ENCODE measurements around a stretch of chr7.

GRCh38 chr7:135980613-135981238 is 3.6 kb upstream of the MTPN start:
- PRO-cap, 4 experiments = peak in 4 of 4 experiments; most common plus-strand start chr7:135980949 (in 2); most common minus-strand start chr7:135980768 (in 3)
- RAMPAGE, long total RNA, 4 experiments = start-site peak on the plus strand in 3 of 4 experiments, at chr7:135980927-135981019 at its widest, 36 to 49 reads per replicate

DNA sequence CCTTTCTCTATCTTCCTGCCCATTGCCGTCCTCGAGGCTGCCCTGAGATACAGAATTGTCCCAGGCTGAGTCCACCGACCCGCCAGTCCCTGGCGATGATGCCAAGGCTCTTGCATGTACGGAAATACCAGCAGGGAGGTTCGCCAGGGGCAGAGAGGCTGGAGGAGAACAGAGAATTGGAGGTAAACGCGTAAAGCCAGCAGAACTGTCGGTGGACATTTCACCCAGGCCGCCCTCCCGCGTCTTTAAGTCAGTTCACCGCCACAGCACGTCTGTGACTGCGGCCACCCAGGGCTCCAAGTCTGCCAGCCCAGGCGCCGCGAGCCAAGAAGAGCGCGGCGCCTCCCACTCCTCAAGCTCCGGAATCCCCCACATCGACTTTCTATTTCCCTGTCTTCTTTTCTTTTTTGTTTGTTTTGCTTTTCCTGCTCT is 2.1 kb downstream of the CHRM2 start:
- PRO-cap, 4 experiments = no peak in any of the 4 experiments
- RAMPAGE, long total RNA, 4 experiments = no peak in any of the 4 experiments

GRCh38 chr7:137661580-137662035 is 185.2 kb downstream of the DGKI start:
- PRO-cap, 4 experiments = no peak in any of the 4 experiments
- RAMPAGE, long total RNA, 4 experiments = no peak in any of the 4 experiments

- PRO-cap, 4 experiments = no peak in any of the 4 experiments
- RAMPAGE, long total RNA, 4 experiments = no peak in any of the 4 experiments
Observed at GRCh38 chr7:137942860-137943759, 58.8 kb downstream of the CREB3L2 start.

DNA sequence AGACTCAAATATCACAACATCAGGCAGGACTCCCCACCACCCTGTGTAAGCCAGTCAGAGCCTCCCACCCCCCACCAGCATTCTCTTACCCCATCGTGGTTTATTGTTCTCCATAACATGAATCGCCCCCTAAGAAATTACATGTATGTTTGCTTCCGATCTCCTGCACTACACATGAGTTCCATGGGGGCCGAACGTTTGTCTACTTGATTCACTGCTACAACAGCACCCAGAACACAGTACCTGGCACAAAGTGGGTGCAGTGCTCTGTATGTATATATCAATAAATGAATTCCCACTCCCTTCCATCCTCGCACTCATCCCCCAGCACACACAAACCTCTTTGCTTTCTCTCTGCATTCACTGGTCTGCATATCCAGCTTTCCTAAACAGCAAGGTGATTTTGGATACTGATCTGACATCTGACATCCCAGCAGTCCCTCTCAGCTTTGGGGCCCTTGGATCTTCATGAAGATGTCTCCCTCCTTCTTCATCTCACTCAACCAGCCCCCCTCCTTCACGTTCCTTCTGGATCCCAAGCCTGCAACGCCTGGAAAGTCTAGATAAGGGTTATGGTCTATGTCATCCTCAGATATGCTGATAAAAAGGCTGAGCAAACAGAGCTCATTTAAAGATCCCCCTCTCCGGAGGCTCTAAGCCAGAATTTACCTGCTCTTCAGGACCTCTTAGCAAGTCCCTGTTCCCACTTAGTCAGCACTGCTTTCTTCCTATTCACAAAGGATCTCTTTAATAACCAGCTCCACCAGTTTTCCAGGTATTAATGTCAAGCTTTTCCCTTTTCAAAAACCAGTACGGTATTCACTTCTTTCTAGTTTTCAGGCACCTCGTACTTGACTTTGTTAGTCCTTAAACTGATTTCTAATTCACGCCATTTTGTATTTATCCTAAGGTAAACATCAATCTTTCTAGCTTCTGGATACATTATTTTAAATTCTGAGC is 39.0 kb downstream of the CREB3L2 start:
- PRO-cap, 4 experiments = no peak in any of the 4 experiments
- RAMPAGE, long total RNA, 4 experiments = no peak in any of the 4 experiments

GRCh38 chr7:138125597-138125982 is 49.3 kb downstream of the AKR1D1 start:
- PRO-cap, 4 experiments = no peak in any of the 4 experiments
- RAMPAGE, long total RNA, 4 experiments = no peak in any of the 4 experiments

GRCh38 chr7:138170204-138170748 is 94.0 kb downstream of the AKR1D1 start:
- PRO-cap, 4 experiments = no peak in any of the 4 experiments
- RAMPAGE, long total RNA, 4 experiments = no peak in any of the 4 experiments

GRCh38 chr7:138313900-138314386 is 146.1 kb upstream of the TRIM24 start:
- PRO-cap, 4 experiments = no peak in any of the 4 experiments
- RAMPAGE, long total RNA, 4 experiments = no peak in any of the 4 experiments

GRCh38 chr7:138460846-138461819 is 1.1 kb downstream of the TRIM24 start:
- PRO-cap, 4 experiments = peak in 4 of 4 experiments; most common plus-strand start chr7:138461161 (in 3); most common minus-strand start chr7:138461169 (in 2)
- RAMPAGE, long total RNA, 4 experiments = no peak in any of the 4 experiments

DNA sequence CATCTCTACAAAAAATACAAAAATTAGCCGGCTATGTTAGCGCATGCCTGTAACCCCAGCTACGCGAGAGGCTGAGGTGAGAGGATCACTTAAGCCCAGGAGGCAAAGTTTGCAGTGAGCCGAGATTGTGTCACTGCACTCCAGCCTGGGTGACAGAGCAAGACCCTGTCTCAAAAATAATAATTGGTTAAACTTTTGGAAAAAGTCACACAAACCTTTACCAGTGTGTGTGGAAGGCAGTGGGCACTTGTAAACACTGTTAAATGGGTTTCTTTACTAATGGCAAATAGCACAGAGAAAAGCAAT is 117.8 kb downstream of the SVOPL start:
- PRO-cap, 4 experiments = no peak in any of the 4 experiments
- RAMPAGE, long total RNA, 4 experiments = no peak in any of the 4 experiments

- PRO-cap, 4 experiments = no peak in any of the 4 experiments
- RAMPAGE, long total RNA, 4 experiments = no peak in any of the 4 experiments
Observed at GRCh38 chr7:138727203-138727731, 26.1 kb upstream of the SVOPL start.

DNA sequence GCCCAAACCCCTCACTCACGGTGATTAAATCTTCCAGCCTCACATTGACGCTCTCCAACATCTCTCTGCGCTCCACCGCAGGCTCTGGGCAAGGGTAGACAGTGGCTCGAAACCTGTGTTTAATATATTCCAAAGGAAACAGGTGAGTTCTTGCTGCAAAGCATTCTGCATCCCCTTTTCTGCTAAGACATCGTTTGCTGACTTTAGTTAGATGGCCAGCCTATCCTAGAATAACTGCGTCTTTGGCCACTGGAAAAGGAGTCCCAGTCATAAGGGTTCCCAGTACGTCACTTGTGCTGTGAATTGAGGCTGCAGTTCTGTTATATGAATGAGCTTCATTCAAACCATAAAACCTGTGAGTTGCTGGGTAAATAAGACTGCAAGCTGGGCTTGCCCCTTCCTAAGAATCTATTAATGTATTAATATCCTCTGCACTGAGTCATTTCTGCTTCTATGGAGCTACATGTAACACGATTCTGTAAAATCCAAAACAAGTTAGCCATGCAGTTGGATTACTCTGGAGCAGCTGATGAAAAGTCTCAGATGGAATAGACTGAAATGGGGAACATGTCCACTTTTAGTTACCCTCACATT is 42.0 kb upstream of the TMEM213 start:
- PRO-cap, 4 experiments = no peak in any of the 4 experiments
- RAMPAGE, long total RNA, 4 experiments = no peak in any of the 4 experiments

DNA sequence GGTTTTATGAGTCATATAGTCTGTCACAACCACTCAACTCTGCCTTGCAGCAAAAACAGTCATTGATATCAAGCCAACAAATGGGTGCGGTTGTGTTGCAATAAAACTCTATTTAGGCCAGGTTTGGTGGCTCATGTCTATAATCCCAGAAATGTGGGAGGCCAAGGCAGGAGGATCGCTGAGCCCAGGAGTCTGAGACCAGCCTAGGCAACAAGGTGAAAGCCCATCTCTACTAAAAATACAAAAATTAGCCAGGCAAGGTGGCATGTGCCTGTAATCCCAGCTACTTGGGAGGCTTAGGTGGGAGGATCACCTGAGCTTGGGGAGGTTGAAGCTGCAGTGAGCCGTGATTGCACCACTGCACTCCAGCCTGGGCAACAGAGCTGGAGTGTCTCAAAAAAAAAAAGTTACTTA is 66.8 kb upstream of the ATP6V0A4 start:
- PRO-cap, 4 experiments = no peak in any of the 4 experiments
- RAMPAGE, long total RNA, 4 experiments = no peak in any of the 4 experiments

DNA sequence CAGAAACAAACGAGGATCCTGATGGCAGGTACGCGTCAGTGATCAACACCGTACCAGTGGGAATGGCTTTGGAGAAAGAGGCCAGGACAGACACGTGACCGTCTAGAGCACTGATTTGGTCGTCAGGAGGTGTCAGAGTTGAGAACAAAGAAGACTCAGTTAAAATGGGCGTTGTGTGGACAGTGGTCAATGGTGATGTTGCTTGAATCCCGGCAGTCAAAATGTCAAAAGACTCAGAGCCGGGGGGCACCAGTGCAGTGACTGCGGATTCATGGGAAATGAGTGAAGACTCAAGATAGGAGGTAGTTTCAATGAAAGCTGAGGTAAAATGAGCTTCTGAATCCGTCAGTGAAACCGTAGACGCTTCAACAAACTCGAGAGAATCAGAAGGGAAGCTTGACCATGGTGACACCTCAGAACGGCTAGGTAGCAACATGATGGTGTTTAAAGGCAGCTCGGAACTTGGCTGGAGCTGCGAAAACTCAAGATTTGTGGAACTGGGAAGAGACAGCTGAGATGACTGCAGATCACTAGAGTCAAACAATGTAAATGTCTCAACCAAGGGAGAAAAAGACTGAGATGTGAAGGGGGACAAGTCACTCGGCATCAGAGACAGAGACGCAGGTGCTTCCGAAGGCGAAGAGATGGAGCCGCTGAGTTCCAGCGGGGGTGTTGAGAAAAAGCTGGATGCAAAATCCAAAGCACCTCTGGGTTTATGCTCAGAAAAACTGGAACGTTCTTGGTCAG is 63.9 kb downstream of the KIAA1549 start:
- PRO-cap, 4 experiments = no peak in any of the 4 experiments
- RAMPAGE, long total RNA, 4 experiments = no peak in any of the 4 experiments

DNA sequence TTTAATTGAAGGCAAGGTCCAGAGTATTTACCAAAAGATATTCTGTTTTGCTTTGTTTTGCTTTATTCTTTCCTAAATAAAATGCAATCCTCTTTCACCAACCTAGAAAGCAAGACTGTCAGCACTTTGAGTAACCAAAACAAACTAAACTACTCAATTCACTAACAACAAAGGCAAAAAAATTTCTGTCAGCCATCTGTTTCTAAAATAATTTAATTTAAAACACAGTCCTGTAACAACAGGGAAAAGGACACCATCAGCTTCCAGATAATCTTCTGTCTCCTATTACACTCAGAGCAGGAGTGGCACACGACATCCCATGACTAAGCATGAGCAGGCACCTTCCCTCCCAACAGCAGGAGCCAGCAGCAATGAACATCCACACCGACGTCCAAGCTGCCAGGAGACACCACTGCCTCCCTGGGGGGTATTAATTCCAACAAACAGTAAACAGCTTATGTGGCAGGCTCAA is 45.8 kb downstream of the KIAA1549 start:
- PRO-cap, 4 experiments = no peak in any of the 4 experiments
- RAMPAGE, long total RNA, 4 experiments = no peak in any of the 4 experiments

DNA sequence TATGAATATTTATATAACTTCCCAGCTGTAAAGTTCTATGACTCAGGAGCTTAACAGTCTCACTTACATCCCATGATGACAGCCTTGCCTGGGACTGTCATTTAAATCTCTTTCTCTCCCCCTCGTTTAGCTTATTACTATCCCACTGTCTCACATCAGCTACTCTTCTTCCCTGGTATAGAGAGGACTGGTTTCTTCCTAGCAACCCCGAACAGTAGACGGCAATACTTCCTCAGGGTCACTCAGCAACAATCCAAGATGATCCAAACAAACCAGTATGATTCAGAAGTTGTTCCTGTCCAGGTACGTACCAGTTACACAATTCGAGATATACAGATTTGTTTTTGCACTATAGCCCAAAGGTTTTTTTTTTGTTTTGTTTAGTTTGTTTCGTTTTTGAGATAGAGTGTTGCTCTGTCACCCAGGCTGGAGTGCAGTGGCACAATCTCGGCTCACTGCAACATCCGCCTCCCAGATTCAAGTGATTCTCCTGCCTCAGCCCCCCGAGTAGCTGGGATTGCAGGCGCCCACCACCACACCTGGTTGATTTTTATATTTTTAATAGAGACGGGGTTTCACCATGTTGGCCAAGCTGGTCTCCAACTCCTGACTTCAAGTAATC is 22.6 kb downstream of the KIAA1549 start:
- PRO-cap, 4 experiments = no peak in any of the 4 experiments
- RAMPAGE, long total RNA, 4 experiments = no peak in any of the 4 experiments

- PRO-cap, 4 experiments = peak in 2 of 4 experiments; most common minus-strand start chr7:139042156 (in 2)
- RAMPAGE, long total RNA, 4 experiments = no peak in any of the 4 experiments
Observed at GRCh38 chr7:139041617-139042296, 5.9 kb upstream of the ZC3HAV1L start.

DNA sequence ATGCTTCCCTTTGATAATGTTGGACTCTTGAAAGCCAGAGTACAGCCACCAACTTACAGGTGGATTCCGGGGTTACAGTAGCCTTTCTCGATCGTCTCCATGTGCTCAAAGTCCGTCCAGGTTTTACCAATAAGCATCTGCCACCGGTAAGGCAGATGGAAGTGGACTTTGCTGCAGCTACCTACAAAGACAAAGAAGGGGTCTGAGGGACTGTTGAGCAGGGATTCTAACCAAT is 33.4 kb downstream of the ZC3HAV1 start:
- PRO-cap, 4 experiments = no peak in any of the 4 experiments
- RAMPAGE, long total RNA, 4 experiments = no peak in any of the 4 experiments

GRCh38 chr7:139078678-139079479 is 30.6 kb downstream of the ZC3HAV1 start:
- PRO-cap, 4 experiments = no peak in any of the 4 experiments
- RAMPAGE, long total RNA, 4 experiments = no peak in any of the 4 experiments

DNA sequence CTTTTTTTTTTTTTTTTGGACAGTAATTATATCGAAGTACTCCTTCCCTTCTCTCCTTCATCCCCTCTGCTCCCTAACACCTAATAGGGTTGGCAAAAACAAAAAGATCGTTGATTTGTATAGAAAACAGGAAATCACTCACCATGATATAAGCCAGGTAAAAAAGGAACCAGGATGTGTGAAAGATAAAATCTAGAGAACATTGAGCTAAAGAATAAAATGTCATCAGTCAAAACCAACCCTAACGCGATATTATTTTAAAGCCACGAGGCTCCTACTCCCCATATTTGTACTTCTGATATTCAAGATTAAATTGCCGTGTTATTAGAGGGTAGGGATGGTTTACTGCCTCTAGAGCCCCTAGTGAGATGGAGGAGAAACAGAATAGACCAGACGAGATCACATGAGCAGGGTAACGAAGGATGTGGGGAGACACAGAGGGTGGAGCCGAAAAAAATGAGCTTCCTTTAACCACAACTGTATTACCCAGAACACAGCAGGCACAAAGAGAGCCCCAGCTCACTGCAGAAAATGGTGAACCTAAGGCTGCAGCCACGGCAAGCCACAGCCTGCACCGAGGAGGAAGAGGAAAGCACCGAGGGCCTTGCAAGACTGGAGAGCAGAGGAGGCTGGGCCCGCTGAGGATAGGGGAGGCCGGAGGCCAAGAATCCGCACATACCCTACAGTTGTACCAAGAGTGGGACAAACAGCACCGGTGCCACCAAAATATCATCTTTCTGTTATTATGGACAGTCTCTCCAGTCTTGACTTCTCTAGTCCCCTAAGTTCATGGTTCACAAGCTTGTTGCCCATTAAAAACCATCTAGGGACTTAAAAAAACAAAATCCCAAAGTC is 14.3 kb downstream of the ZC3HAV1 start:
- PRO-cap, 4 experiments = peak in 3 of 4 experiments; most common plus-strand start position 581 of the sequence (in 2); most common minus-strand start position 362 of the sequence (in 2)
- RAMPAGE, long total RNA, 4 experiments = no peak in any of the 4 experiments